Left lung (tissue), 1 donor: ENCODE results near the gene ZNF438.

DNA sequence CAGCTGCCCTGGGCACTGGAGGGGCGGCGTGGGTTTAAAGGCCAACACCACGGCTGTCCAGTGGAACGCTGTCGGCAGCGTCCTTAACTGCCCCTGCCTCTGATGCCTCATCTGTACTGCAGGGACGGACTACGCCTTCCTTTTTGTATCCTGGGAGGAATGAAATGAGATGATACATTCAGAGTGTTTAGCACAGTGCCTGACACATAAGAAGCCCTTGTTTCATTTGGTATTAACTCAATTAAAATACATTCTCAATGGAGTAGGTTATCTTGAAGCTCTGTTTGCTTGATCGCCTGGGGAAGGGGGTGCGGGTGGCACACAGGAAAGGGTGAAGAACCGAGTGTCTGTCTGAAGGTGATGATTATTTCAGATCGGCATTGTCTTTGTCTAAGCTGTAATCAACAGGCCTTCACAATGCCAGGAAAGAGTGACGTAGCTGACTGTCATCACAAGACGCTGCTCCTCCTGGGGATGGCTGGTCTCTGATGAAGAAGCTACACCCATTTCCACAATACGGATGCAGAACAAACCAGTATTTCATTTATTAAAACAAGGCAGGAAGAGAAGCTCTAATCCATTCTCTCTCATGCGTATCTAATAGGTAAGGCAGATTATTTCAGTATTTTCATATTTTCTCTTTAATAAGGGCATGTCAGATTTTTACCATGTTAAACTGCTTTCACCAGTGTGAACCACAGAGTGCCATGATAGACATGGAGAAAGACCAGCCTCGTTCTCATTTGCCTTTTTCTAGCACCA, 19.4 kb downstream of the JCAD start:
- PRO-cap = no peak

DNA sequence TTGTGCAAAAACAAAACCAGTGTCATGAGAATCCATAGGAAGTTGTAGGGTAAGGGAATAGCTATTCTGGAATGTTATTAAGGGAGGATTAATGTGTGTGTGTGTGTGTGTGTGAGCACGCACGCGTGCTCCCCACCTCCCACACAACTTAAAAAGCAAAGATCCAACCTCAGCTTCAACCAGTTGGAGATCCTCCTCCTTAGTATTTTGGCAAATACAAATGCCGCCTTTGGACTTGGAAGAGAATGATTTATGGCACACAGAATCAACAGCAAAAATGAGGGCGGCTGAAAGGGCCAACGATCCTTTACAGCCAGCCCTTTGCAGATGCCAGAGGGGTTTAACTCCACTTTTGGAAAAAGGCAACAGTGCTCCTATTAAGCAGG, 56.5 kb upstream of the JCAD start:
- PRO-cap = no peak

DNA sequence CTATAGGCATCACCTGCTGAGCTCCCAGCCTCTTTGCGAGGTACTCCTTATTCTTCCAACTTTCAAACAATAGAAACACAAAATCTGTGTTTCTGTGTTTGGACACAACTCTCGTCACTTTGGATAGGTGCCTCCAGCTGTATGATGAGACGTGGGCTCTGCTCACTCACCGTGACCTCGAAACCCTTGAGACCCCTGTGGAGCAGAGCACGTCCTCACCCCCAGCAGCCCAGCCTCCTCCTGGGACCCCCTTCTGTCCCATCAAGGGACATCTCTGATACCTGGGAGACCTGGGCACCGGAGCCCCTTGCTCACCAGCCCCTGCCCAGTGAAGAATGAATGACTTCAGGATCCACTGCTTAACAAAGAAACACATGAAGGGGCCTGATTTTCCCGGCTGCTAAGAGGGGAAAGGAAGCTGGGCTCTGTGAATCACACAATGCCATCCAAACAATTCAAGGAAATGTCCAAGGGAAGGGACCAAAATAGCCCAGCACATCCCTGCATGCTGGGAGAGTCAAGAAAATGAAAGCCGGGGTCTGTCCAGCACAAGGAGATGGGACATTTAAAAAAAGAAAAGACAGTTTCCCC, 128.6 kb upstream of the JCAD start:
- PRO-cap = bidirectional peak, plus-strand start at position 511 of the sequence, minus-strand start at position 337 of the sequence

- PRO-cap = no peak
These were observed 4.9 kb downstream of the MTPAP start for GRCh38 chr10:30344030-30344724.

DNA sequence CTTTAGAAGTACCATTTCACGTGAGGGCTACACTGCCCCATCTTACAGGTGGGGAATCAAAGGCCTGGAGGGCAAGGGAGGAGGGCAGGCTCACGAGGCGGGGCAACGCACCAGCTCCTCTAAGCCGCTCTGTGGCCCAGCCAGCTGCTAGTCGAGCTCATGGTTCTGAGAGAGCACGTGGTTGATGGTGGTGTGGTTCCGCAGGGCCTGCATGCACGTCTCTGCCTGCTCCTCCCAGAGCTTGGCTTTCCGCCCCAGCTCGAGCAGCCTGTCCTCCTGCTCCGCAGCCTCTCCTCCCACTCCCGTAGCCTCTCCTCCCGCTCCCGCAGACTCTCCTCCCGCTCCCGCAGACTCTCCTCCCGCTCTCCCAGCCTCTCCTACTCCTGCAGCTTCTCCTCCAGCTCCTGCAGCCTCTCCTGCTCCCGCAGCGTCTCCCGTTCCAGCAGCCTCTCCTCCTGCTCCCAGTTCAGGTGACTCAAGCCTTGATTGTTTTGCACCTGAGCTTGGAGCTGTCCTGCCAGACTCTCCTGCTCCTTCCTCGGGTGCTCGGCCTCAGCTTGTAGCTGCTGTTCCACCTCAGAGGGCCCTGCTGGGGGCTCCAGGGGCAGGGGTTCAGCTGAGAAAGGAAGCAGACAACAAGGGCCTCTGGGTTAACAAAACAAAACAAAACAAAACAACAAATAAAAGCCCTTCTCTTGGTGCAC, 19.1 kb upstream of the MTPAP start:
- PRO-cap = no peak

DNA sequence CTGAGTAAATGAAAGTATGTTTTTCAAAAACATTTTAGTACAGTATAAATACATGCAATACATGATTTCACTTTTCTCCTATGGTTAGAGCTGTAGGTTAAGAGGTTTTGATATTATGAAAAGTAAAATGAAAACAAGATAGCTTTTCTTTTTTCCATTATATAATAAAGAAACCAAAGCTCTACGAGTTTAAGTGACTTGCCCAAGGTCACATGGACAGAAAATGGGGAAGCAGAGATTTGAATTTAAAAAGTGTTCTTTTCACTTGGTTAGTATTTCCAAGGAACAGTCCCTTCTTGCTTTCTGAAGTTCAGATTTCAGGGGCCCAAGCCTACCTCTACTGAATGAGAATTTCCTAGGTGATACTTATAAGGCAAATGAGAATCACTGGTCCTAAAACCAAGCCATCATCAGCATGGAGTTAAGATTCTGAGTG, 13.2 kb upstream of the MAP3K8 start:
- PRO-cap = no peak

DNA sequence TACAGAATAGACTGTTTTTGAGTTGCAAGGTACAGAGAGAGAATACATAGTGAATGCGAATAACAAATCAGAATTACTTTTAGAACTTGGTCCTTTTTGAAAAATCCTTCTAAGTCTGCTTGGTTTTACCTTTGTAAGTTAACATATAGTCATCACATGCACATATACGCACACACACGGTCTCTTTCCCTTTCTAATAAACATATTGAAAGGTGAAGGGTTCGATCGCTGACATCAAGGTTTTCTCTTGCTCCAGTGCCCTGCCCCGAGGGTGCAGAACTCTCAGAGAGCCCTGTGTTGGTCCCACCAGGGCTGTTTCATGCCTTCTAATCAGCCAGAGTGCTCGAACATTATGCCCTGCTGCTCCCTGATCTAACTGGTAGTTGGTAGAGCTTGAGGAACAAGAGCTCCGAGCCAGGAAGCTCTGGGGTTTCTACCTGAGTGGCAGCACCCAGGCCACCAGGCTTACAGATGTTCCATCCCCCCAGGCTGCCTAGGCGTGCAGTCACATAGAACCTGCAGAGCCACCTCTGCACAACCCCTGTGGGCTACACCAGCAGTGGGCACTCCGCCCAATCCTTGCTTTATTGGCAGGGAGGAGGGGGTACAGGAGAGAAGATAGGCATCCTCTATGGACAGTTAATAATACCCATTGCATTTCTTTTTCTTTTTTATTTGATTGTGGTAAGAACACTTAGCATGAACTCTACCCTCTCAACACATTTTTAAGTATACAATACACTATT, 21.7 kb downstream of the MAP3K8 start:
- PRO-cap = no peak

- PRO-cap = unidirectional peak, plus-strand start at chr10:30459195
These were observed 25.0 kb downstream of the MAP3K8 start for GRCh38 chr10:30458783-30459561.

DNA sequence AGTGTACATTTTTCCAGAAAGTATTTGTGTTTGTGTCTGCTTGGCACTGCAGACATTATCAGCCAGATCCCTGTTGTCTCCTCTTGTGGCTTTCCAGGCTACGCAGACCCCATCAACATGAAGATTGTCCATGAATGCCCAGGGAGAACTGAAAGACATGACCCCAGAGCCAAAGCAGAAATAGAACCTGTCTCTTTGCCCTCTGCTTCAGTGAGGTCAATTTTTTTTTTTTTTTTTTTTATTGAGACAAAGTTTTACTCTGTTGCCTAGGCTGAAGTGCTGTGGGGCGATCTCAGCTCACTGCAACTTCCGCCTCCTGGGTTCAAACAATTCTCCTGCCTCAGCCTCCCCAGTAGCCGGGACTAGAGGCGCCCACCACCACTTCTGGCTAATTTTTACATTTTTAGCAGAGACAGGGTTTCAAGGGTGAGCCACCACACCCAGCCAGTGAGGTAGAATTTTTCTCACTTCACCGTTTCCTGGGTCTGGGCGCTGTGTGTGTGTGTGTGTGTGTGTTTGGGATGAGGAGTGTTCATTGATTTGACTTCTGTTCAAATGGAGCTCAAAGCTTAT, 93.6 kb downstream of the MAP3K8 start:
- PRO-cap = no peak

GRCh38 chr10:30541798-30542405, 87.7 kb downstream of the LYZL2 start:
- PRO-cap = no peak

DNA sequence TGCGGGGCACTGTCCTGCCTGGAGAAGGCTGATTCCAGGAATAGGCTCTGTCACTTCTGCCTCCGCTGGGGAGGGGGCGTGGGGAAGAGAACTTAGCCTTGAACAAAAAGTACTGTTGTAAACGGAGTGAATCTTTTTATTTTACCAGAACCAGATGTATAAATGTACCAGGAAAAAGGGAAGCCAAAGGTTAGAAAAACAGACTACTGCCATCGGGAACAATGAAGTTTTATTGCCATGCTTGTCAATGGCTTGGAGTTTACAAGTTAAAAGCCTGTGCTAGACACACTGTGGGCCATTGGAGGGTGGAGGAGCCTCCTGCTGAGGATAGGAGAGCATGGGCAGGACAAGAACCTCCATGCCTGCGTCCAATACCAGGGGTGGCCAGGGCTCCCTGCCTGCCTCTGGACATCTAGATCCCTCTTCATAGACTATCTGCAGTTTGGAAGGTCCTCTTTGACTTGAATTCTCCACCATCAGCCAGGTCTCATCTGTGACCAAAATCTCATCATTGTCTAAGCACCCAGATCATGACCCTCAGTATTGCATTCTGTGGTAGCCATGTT, 161.7 kb upstream of the LYZL2 start:
- PRO-cap = no peak

- PRO-cap = no peak
These were observed 189.3 kb upstream of the LYZL2 start for GRCh38 chr10:30818669-30819392.

GRCh38 chr10:31031512-31032177, at the start of gene ZNF438:
TSS of gene ZNF438 (minus strand) at chr10:31031865.
- PRO-cap = bidirectional peak, plus-strand start at chr10:31031653, minus-strand start at chr10:31031564; bidirectional peak, plus-strand start at chr10:31032052, minus-strand start at chr10:31031803

- PRO-cap = no peak
These were observed 103.1 kb upstream of the ZNF438 start for GRCh38 chr10:31134897-31135114.

GRCh38 chr10:31320171-31321128, 1.4 kb downstream of the ZEB1 start:
- PRO-cap = bidirectional peak, plus-strand start at chr10:31320824, minus-strand start at chr10:31320769

- PRO-cap = no peak
These were observed 74.8 kb downstream of the ZEB1 start for GRCh38 chr10:31393613-31394430.

GRCh38 chr10:31884489-31884832, 44.2 kb downstream of the ARHGAP12 start:
- PRO-cap = no peak

GRCh38 chr10:31891472-31892248, 37.0 kb downstream of the ARHGAP12 start:
- PRO-cap = no peak

- PRO-cap = no peak
These were observed 66.7 kb upstream of the KIF5B start for GRCh38 chr10:32122902-32123379.

GRCh38 chr10:32139104-32139869, 83.1 kb upstream of the KIF5B start:
- PRO-cap = no peak